Breast epithelium (tissue), 2 donors: ENCODE measurements around the genes NYX and EFHC2.

GRCh38 chrX:40087629-40088467, 9.9 kb downstream of the BCOR start:
- PRO-cap = no peak
- RAMPAGE, long total RNA, 2 experiments = no peak in any of the 2 experiments

- PRO-cap = no peak
- RAMPAGE, long total RNA, 2 experiments = no peak in any of the 2 experiments
These were observed 8.2 kb downstream of the BCOR start for GRCh38 chrX:40089496-40089950.

- PRO-cap = no peak
- RAMPAGE, long total RNA, 2 experiments = no peak in any of the 2 experiments
These were observed 6.7 kb downstream of the BCOR start for GRCh38 chrX:40090911-40091685.

- PRO-cap = bidirectional peak, plus-strand start at chrX:40098410, minus-strand start at chrX:40097958
- RAMPAGE, long total RNA, 2 experiments = no peak in any of the 2 experiments
These were observed 560 bp upstream of the BCOR start for GRCh38 chrX:40098050-40098986.

- PRO-cap = no peak
- RAMPAGE, long total RNA, 2 experiments = no peak in any of the 2 experiments
These were observed 3.2 kb upstream of the BCOR start for GRCh38 chrX:40100751-40101607.

GRCh38 chrX:40109620-40110226, 12.0 kb upstream of the BCOR start:
- PRO-cap = no peak
- RAMPAGE, long total RNA, 2 experiments = no peak in any of the 2 experiments

DNA sequence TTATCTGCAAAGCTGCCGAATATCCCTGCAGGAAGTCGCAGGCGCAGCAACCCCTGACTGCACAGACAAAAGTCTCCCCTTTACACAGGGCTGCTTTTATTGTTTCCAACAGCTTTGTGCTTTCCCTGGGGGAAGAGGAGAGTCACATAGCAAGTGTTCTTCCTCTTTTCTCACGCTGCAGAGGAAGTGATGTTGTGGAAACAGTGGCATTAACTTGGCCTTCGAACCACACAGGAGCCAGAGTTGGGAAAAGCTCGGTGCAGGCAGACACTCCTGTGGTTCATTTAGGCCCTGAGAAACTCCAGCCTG, 81.5 kb upstream of the BCOR start:
- PRO-cap = unidirectional peak, plus-strand start at position 240 of the sequence
- RAMPAGE, long total RNA, 2 experiments = no peak in any of the 2 experiments

GRCh38 chrX:40297869-40298957, 200.5 kb upstream of the BCOR start:
- PRO-cap = no peak
- RAMPAGE, long total RNA, 2 experiments = no peak in any of the 2 experiments

DNA sequence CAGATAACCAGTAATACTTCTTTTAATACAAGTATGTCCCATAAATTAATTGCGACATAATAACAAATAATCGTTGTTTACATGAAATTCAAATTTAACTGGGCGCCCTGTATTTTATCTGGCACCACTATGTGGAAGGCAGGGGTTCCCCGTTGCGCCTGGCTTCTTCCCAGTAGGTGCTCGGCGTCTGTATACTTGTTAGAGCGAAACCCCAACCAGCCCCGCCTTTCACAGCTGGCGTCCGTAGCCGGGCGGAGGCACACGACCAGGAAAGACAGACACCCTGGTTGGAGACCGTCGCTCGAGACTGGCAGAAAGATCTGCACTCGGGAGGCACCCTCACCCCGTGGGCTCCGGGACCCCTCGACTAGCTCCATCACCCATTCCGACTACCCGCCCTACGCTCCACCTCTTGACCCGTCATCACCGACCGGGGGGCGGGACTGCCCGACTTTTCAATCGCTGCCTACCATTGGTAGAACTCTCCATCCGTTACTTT, 383 bp upstream of the ATP6AP2 start:
- PRO-cap = bidirectional peak, plus-strand start outside the sequence, minus-strand start at position 391 of the sequence
- RAMPAGE, long total RNA, 2 experiments = no peak in any of the 2 experiments

DNA sequence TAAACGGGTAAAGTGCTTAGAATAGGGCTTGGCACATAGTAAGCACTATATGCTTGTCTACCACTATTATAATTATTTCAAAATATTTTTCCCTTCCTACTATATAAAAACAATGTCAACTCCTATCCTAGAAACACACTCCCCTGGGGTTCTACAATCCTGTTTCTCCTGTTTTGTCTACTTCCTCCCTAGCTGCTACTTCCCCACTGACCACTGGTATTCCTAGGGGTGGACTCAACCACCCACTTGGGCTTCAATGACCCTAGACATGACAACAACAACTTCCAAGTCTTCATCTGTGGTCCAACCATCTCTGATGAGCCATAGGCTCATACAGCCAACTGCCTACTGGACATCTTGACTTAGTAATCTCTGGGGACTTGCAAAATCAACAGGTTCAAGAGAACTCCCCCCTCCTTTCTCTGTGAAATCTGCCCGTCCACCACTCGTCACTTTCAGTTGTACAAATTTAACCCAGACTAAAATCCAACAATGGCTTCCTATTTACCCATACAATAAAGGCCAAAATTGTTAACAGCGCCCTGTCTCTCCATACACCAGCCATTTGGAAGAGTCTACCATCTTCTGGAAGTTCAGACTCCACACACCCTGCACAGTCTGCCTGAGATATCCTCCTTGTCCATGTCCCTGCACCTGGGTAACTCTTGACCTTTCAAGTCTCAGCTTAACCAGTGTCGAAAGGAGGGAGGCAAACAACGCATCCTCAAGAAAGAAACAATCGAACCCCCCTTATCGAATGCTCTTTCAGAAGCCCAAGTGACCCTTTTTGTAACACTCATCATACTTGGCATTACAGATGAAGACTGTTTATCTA, 22.0 kb upstream of the CXorf38 start:
- PRO-cap = no peak
- RAMPAGE, long total RNA, 2 experiments = no peak in any of the 2 experiments

DNA sequence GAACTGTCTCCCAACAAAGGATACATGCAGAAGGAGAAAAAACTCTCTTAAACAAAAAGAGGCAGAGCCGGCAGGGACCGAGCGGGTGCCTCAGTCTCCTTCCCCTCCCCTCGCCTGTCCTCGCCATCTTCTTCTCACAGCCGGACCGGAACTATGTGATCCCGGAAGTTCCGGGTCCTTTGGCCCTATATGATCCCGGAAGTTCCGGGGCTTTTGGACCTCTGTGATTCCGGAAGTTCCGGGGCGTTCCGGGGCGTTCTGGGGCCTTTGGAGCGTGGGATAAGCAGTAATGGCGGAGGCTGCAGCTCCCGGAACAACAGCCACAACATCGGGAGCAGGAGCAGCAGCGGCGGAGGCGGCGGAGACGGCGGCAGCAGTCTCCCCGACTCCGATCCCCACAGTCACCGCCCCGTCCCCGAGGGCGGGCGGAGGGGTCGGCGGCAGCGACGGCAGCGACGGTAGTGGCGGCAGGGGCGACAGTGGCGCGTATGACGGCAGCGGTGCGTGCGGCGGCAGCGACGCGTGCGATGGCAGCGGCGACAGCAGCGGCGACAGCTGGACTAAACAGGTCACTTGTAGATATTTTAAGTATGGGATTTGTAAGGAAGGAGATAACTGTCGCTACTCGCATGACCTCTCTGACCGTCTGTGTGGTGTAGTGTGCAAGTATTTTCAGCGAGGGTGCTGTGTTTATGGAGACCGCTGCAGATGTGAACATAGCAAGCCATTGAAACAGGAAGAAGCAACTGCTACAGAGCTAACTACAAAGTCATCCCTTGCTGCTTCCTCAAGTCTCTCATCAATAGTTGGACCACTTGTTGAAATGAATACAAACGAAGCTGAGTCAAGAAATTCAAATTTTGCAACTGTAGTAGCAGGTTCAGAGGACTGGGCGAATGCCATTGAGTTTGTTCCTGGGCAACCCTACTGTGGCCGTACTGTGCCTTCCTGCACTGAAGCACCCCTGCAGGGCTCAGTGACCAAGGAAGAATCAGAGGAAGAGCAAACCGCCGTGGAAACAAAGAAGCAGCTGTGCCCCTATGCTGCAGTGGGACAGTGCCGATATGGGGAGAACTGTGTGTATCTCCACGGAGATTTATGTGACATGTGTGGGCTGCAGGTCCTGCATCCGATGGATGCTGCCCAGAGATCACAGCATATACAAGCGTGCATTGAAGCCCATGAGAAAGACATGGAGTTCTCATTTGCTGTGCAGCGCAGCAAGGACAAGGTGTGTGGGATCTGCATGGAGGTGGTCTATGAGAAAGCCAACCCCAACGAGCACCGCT, 99.3 kb upstream of the MED14 start:
- PRO-cap = no peak
- RAMPAGE, long total RNA, 2 experiments = no peak in any of the 2 experiments

DNA sequence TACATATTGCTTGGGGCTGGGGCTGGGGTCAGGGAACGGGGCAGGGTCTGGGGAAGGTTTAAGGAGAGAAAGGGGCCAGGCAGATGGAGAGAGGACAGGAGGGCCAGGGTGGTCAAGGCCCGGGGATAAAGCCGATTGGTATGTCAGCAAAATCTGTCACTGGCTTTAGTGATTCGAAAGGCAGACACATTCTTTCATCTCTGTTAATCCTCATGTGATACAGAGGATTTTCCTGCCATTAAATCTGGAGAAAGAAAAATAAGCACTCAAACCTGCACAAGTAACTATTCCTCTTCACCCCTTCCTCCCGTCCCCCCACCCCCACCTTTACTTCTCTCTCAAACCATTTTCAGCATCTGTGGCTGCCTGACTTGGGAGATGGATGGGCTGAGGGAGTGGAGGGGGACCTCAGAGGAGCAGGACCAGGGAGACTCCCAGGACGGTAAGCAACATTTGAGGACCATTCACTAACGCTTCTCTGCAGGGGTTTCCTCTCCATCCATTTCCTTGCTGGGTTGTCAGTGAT, at the start of gene NYX:
NYX (plus strand) TSS at position 269 of the 526 bp plus-strand sequence.
- PRO-cap = no peak
- RAMPAGE, long total RNA, 2 experiments = no peak in any of the 2 experiments

DNA sequence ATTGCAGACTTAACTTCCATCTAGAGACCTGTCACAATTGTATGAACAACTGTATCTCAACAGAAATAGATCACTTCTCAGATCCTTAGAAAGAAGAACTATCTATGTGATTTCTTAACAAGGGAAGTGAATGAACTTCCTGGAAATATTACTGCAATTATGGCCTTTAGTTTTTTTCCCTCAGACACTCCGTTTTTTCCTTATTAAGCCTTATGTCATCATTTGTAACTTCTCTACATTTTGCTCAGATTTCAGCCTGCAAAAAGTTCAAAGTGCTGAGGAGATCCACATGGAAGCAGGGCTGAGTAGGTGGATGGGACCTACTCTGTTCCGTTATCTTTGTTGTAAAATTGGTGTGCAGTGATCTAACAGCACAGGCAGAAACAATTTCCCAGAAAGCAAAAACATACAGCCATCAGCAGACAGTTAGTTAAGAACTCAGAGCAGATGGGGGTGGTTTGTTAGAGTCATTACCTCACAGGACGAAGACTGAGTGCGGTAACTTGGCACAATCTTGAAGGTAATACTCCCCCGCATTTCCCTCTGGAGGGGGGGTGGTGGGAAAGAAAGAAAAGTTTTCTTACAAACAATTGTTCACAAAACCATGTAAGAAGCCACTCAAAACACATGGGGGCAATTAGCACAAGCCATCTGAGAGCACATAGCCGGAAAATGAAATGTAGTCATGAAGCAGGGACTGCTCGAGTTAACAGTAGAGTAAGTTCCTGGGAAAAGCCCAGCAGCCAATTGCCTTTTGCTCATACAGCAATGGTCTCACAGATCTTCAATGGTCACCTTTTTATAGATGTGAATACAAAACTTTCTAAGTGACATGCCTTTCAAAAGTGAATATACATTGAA, 112.4 kb downstream of the NYX start:
- PRO-cap = no peak
- RAMPAGE, long total RNA, 2 experiments = no peak in any of the 2 experiments

- PRO-cap = no peak
- RAMPAGE, long total RNA, 2 experiments = no peak in any of the 2 experiments
These were observed 5.1 kb upstream of the GPR82 start for GRCh38 chrX:41718974-41719201.

DNA sequence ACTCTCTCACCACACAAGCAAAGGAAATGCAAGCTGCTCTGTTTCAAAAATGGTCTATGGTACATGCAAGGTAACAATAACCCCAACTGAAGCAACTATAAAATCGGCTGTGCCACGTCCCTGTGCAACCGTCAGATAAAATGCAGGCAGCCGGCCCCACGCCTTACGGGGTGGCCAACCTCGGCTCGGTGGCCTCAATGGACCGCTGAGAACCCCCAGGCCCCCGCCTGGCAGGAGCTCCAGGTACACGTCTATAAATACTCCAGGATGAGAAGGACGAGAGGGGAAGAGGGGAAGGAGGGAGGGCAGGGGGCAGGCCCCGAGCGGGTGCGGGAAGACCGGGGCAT, 847 bp downstream of the CASK start:
- PRO-cap = no peak
- RAMPAGE, long total RNA, 2 experiments = no peak in any of the 2 experiments

DNA sequence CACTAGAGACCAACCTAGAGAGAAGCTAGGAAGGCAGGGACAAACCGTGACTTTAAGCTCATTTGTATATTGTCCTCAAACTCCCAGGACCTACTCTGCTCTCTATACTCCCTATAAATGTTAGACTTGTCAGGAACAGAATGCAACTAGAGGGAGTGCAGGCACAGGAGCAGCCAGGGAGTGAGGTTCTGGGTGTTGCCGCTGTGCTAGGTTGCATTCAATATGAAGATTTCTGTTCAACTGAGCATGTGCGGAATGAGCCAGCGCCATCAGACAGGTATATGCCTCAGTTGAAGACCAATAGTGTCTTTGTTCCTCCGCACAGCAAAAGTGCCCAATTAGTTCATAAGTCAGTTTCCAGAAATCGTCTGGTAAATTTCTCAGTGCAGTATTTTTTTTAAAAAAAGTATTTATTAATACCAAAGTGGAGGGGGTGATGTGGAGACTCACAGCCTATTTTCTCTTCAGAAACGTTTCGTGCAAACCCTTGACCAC, 1.0 kb upstream of the CASK start:
- PRO-cap = no peak
- RAMPAGE, long total RNA, 2 experiments = no peak in any of the 2 experiments

DNA sequence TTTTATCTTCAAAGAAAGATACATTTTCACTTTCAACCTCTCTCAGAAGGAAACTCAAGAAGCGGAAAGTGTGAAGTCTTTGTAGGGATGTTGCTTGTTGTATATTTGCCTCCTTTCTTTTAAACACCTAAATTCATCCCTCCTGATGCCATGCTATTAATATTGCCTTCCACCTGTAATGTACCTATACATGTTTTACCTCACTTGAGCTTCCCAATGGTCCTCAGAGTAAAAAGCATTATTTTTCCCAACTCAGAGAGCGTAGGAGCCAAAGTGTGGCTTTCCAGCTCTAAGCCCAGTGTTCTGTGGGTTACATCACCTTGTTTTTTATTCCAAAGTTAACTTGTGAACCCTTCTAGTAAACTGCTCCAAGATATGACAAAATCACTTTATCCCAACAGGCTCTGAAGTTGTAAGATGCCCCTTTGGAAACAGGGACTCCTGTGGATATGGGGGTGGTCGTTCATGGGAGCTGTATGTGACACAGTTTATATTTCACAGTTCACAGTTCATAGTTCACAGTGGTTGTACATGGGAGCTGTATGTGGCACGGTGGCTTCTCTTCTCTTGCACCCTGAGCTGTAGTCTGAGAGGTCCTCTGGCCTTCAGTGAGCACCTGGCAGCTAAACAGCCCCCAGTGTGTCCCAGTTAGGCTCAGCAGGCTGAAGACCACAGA, 44.0 kb downstream of the MAOA start:
- PRO-cap = no peak
- RAMPAGE, long total RNA, 2 experiments = no peak in any of the 2 experiments

DNA sequence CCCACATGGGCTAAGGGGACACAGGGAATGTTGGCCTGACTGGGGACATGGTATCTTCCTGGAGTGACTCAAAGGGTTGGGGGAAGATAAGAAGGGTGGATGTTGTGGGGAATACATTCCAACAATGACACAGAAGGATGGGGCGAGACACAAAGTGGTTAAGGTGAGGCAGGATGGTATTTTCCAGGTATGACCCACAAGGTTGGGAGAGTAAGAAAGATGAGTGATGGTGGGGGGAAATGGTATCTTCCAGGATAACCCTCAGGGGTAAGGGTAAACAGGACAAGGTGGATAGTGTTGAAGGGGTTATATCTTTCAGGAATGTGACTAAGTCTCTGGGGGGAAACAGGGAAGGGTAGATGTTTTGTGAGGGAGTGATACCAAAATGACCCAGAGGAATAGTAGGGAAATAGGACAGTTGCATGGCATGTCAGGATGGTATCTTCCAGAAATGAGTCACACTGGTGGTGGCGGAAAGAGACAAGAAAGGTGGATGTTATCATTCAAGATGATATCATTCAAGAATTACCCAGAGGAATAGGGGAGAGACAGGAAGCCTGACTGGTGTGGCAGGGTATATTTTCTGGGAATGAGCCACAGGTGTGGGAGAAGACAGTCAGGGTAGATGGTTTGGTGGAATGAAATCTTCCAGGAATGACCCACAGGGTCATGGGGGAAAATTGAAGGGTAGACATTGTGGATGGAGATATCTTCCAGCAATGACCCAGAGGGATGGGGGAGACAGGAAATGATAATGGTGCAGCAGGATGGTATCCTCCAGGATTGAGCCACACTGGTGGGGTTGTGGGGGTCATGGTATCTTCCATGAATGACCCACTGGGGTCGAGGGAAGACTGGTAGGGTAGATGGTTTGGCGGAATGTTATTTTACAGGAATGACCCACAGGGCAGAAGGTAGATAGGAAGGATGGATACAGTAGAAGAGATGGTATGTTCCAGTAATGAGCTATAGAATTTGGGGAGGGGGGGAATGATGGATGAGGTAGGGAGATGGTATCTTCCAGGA, 61.1 kb downstream of the MAOA start:
- PRO-cap = no peak
- RAMPAGE, long total RNA, 2 experiments = start-site peak on the plus strand in 1 of 2 experiments, centred at position 269 of the sequence, 8 reads per replicate

DNA sequence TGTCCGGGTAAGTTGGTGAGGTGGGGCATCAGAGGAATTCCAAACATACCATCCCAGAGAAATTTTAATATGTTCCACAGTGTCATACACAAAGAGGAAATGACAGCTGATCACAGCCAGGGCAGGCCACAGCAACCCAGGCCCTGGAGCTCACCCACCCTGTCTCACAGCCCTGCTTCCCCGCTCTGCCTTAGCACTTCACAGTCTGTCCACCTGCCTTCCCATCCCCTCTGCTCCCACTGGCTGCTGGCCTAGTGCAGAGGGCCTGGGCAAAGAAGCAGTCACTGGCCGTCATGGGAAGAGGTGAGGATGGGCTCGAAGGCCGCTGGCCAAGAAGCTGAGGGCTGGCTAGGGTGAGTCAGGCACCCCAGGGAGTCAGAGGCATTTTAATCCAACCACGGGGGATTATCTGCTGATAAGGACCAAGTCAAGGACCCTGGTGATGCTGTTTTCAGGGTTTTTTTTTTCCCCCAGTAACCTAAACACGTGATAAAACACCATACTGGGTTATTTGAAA, 3.1 kb downstream of the NDP start:
- PRO-cap = no peak
- RAMPAGE, long total RNA, 2 experiments = no peak in any of the 2 experiments

DNA sequence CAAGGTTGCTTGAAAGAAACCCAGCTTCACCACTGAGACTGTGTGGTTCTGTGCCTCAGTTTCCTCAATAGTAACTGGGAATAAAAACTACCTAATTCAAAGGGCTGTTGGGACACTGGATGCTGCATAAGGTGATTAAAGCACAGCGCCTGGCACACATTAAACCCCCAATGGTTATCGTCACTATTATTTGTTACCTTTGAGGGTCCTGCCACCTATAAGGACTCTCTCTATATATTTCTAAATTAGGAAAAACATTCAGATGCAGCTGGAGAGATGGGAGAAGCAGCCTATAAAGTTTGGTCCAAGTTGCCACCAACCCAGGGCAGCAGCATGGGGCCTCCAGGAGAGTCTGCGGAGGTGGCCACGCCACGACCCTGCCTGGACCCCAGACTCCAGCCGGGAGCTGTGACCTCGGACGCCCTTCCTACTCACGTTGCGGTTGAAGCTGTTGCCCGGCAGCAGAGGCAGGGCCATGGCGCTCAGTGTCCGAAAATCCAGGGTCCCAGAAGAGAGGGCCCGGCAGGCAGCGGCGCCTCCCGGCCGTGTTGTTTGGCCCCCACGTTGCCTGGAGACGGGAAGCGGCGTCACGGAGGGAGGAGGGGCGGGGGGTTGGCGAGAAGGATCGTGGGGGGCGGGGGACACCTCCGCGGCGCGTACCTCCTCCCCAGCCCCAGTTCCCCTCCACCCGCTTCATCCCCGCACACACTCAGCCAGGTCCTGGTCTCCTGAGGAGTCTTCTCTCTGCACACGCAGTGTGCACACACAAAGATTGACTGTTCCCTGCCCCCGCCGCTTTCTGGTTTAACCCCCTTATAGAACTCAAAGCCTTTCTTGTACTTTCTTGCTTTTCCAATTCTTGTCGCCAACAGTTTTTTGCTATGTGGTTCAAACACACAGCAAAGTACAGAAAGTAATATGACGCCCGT, at the start of gene EFHC2:
EFHC2 (minus strand) TSS at position 561 of the 929 bp plus-strand sequence.
- PRO-cap = no peak
- RAMPAGE, long total RNA, 2 experiments = start-site peak on the minus strand in 1 of 2 experiments, centred at position 527 of the sequence, 19 reads per replicate